Neuron (in vitro differentiated cells): ENCODE data around the gene CLDN34.

DNA sequence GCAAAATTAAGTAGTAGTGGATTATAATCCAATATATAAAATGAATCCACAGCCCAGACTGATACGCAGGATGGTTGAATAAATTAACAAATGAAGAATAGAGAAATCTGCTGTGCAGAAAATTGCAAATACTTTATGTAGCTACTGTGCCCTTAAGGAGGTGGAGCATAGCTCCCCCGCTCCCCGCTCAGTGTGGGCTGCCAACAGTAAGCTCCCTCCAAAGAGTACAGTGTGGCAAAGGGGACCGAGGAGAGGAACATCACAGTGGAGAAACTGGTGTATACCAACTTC lies 58.0 kb upstream of the CLDN34 start:
- PRO-cap: no peak

GRCh38 chrX:9966924-9967445 lies at the start of gene CLDN34:
CLDN34 (plus strand) TSS chrX:9967358.
- PRO-cap: no peak

DNA sequence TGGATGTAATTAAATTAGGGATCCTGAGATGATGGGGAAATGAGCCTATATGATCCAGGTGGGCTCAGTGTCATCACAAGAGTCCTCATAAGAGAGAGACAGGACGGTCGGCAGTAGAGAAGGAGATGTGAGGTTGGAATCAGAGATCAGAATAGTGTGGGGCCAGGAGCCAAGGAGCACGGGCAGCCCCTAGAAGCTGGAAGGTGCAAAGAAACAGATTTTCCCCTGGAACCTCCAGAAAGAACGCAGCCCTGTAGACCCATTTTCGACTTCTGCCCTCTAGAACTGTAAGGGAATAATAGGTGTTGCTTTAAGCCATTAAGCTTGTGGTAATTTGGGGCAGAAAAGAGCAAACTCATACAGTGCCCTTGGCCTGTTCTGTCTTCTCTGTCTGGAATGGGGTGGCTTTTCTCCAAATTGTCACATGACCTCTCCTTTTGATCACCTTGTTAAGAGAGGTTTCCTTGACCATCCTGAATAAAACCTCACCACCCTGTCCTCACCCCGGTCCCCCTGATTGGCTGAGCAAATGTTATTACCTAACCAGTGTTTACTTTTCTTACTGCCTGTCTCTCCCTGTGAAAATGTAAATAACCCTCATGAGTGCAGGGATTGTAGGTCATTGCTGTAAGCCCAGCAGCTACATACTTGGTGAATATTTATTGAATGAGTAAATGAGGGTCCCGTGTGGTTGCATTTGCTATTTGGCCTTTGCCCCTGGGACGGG lies 55.8 kb upstream of the CLCN4 start:
- PRO-cap: no peak

DNA sequence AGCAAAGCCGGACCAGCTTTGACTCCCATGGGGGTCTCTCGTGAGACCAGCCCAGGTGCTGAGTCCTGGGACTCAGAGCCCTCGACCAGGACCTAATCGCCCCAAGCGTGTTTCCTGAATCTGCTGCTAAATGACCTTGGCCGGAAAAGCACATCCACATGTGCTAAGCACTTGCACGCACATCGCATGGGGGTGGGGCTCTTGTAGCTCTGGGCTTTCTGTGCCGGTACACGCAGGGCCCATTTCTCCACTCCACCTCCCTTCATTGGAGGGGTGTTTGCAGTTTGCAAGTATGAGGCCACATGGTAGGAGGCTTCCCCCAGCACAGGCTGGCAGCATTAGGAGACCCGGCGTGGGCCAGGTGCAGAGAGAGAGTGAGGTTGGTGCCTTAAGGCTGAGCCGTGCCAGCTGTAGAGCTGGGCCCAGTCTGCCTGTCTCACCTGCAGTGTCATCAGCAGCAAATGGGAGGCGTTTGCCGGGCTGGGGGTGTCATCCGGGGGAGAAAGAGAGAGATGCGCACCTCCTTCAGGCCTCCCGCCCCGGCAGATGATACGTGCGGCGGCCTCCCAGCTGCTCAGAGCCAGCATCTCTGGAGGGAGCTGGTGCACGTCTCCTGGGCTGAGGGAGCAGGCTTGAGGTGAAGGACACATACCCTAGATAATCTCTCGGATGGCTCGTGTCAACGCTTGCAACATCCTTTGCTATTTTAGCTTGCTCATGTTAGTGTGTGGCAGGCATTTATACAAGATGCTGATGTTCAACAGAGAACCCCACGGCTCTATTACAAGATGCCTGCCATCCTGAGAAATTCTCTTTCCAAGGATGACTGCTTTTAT lies 45.2 kb upstream of the CLCN4 start:
- PRO-cap: no peak

DNA sequence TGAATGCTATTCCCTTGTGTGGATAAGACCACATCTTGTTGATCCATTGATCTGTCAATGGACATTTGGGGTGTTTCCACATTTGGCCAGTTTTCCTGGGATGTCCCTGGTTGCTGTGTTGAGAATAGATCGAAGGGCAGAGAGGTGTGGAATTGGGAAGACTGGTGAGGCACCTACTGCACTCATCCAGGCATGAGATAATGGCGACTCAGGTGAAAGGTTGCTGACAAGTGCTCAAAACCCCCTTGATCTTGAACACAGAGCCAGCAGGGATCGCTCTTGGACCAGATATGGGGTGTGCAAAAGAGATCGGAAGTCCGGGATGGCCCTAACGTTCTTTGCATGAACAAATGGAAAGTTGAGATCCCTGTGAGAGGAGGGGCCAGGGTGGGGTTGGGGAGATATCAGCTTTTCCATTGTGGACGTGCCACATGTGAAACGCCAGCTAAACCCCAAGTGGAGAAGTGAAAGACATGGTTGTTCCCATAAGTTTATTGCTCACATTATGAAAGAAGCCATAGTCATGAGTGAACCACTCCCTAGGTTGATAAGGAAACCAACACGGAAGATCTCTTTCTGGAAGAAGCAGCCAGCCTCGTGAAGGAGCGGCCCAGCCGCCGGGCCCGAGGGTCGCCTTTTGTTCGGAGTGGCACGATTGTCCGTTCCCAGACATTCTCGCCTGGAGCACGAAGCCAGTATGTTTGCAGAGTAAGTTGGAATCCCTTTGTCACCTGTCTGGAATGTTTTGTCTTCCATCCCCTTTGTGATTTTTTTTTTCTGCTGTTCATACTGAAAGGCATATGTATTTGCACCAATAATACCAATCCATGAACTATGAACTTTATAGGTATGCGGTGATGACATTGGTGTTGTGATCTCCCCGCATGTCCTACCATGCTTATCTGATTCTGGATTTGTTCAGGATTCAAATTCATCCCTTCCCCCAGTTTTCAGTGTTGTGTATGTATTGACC lies 22.6 kb upstream of the CLCN4 start:
- PRO-cap: no peak

DNA sequence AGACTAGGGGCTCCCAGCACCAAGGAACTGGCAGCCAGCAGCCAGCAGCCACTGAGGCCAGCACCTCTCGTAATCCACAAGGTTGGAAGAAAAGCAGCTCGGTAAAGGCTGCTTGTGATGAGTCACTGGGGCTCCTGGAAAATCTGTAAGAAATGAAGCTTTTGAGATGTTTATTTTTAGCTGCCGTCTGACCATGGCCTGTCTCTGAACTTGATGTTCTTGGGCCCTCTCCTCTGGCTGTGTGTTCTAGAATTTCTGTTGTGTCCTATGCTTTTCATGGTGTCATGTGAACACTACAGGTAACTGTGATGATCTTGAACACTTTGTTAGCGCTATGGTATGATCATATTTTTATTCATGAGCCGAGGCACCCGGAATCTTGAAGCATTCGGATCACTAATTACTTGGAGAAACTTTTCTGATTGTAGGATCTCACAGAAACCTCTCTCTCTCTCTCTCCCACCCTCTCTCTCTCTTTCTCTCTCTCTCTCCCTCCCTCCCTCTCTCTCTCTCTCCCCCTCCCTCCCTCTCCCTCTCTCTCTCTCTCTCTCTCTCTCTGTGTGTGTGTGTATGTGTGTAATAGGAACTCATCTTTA lies 18.7 kb downstream of the CLCN4 start:
- PRO-cap: no peak

DNA sequence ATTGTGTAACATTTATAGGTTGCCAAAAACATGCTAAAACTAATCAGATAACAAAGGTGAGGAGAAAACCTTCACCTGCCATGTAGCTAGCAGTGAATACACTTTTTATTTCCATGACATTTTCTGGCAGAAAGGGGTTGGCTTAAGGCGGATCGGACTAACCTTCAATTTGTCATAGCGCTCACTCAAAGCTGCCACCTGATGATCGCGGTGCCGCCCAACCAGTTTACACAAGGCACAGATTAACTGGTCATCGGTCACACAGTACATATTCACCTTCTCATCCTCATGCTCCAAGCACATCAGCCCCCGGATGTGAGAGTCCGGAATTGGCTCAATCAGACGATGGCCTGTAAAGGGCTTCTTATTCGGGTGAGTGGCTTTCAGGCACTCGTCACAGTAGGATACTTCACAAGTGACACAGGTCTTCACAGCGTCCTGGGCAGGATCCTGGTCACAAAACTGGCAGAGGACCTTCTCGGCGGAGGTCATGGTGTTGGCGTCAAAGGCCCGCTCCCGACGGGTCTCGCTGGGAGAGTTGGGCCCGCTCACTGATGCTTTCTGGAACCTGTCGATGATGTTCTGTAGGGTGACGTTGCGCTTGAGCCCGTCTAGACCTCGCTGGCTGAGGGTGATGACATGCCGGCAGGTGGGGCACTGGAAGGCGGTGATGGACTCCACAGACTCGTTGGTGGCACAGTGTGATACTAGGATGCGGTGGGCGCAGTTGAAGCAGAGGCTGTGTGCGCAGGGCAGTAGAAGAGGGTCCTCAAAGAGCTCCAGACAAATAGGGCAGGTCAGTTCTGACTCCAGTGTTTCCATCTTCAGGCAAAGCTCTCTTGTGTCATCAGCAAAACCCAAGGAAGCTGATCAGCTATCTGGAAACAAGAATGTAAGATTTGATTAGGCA lies 53.4 kb downstream of the MID1 start:
- PRO-cap: no peak

GRCh38 chrX:10633661-10634083 lies 13.3 kb upstream of the MID1 start:
- PRO-cap: no peak

- PRO-cap: no peak
Observed at GRCh38 chrX:11296573-11297169, 3.5 kb downstream of the AMELX start.

- PRO-cap: unidirectional peak, plus-strand start at chrX:11423574
Observed at GRCh38 chrX:11422906-11424167, 130.1 kb downstream of the AMELX start.

- PRO-cap: no peak
Observed at GRCh38 chrX:11428211-11428965, 135.2 kb downstream of the AMELX start.

DNA sequence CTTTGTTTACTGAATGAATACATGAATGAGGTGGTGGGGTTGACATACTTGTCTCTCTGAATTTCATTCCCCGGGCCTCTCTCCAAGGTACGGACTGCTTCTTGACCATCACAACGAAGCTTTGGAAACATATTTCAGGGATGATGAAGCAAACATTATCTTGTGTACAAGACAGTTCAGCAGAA lies 168.2 kb downstream of the AMELX start:
- PRO-cap: no peak

DNA sequence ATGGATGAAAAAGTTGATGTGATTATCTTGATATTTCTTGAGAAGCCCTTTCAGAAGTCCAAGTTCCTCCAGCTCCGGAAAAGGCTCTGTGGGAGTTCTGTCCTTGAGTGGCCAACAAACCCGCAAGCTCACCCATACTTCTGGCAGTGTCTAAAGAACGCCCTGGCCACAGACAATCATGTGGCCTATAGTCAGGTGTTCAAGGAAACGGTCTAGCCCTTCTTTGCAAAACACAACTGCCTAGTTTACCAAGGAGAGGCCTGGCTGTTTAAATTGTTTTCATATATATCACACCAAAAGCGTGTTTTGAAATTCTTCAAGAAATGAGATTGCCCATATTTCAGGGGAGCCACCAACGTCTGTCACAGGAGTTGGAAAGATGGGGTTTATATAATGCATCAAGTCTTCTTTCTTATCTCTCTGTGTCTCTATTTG lies 18.0 kb upstream of the TLR8 start:
- PRO-cap: no peak

DNA sequence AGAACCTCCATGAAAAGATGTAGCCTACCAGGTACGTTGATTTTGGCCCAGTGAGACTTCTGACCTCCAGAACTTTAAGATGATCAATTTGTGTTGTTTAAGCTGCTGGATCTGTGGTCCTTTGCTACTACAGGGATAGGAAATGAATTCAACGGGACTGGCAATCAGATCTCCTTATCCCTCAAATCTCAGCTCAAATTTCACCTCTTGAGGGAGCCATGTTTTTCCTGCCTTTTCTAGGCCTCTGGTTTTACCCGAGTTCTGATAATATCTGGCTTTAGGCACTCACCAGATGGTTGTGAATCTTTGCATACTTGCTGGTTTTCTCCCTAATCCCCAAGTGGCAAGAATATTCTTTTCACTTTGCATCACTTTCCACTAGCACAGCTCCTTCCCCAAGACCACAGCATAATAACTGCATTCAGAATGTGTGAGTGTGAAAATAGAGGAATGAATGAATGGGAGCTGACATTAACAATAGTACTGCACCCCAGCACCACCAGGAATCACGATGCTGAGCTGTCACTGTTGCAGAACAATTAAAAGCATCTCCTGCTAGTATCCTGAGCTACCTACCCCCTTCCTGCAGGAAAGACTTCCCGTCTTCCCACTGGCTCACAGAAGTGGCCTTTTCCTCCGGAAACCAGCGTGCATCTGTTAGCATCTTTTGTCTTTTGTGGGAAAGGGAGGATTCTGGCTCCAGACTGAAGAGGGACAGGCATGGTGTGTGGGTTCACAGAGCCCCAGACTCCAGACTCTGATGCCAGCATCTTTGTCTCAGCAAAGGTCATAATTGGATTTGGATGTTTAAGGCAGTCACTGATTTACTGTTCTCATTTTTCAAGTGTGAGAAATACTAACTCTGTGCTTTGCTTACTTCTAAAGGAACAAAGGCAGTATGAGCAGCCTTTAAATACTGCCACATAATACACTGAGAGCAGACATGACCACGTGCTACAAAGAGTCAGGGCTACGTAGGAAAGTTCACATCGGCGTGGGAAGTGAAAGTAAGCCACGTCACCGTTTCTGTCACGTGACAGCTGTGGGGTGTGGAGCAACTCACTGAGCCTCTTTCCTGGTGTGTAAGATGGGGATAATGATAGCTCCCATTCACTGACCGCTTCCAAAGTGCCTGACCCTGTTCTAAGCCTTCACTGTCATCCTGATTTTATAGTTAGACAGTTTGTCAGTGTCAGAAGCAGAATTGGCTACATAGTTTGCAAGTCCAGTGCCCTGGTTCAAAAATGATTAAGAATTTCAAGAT lies 25.2 kb upstream of the TMSB4X start:
- PRO-cap: bidirectional peak, plus-strand start at position 702 of the sequence, minus-strand start at position 513 of the sequence

DNA sequence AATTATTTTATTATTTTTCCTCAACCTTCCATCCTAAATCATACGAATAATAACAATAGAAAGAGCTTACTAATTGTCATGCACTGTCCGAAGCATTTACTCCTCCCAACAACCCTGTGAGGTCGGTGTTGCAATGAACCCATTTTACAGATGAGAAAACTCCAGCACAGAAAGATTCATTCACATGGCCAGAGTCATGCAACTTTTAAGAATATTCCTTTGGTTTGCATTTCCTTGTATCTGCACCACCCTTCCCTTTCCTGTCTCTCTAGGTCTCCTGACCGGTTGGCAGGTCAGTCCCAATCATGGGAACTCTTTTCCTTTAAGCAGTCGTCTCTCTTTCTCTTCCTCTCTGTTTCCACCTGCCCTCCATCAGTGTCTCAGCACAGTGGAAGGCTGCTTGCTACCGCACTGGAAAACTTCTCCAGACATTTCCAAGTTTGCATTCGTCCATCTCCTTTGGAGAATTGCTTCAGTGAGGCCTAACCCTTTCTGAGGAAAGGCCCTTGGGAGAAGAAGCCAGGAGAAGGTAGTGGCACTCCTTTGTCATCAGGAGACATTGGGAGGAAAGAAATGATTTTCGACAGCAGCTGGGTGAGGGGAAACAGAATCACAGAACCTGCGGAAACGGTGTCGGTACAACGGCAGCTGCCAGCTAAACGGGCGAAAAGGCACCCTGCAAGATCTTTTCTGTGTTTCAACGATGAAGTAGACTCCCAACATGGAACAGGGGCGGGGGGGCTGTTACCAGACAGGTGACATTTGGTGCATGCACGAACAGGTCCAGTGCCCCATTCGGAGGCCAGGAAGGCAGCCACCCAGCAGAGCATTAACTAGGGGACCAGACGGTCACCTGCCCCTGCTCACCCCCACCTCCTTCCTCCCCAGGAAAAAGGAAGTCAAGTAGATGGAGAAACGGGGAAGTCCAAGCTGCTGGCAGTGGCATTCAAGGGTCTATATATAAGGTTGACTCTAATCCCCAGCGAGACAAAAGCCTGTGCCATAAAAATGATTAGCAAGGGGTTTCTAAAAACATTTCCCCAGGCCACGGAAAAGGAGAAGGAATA lies 1.7 kb upstream of the TMSB4X start:
- PRO-cap: unidirectional peak, plus-strand start at position 607 of the sequence; unidirectional peak, plus-strand start at position 786 of the sequence

DNA sequence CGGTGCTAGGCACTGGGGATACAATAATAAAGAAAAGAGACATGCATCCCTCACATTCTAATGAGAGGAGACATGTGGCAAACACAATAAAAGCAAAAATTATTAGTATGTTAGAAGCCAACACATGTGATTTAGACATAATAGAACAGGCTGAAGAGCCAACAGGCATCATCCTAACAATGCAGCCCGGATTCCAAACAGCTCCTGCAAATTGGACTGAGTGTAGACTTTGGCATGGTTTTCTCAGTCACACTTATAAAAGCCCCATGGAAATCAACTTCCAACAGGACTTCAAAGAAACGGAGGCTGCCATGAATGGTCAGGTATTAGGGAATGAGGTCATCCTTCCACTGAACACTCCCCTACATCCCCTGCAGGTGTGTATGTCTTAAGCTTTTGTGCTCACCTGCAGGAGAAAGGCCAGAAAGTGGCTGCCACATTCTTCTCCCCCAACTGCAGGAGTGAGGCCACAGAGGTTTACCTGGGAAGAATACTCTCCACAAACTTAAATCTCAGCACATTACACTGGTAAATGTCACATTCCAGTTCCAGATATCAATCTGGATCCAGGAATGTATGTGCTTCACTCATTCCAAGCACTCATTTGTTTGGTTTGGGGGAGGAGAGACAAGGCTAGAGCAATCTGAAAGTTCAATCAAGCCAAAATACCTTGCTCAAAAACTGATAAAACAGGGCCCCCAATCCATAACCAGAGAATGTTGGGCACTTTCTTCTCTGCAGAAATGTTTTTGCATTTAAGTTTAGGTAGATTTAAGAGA lies 15.6 kb downstream of the FAM9C start:
- PRO-cap: no peak

- PRO-cap: no peak
Observed at GRCh38 chrX:13089958-13090620, 45.7 kb upstream of the FAM9C start.

DNA sequence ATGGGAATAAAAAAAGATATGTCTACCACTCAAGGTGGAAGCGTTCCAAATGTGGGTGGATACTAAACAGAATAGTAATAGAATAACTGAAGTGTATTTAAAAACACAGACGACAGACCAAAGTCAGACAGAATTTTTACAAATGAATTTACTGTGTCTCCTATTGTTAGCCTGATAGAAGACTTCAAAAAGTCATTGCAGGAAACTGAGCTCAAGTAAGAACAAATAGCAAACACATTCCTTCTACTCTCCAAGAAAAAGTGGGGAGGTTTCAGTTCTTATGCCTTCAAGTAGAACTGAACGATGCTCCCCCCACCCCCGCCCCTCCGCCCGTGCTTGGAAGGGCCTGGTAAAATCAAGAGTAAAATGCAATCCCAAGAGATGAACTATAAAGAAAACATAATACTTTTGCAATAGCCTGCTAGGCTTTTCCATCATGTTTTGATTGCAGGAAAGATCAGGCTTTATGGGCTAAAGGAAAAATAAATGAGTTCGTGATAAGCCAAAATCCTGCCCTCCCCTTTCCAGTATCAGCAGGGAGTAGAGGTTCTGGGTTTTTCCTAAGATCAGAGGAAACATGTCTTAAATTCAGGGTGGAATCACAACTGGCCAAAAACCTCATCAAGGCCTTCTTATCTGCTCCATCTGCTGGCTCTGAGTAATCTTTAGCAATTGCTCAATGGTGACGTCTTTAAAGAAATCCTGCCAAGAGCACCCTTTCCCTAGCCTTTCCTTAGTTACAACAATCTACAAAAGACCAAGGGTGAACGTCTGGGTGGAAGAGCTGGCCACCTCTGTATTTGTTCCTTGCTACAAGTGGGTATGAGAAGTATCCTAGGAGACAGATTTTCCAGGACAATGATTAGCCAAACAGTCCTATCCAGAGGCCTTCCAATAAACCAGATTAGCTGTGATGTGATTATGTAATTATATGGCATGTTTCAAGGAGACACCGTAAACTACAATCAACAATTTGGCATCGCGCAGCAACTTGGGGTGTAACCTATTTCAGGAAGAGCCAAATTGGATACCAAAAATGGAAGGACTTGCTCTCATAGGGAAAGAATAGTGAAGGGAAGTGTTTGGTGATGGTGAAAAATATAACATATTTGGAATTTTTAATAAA lies 66.2 kb upstream of the FAM9C start:
- PRO-cap: no peak

DNA sequence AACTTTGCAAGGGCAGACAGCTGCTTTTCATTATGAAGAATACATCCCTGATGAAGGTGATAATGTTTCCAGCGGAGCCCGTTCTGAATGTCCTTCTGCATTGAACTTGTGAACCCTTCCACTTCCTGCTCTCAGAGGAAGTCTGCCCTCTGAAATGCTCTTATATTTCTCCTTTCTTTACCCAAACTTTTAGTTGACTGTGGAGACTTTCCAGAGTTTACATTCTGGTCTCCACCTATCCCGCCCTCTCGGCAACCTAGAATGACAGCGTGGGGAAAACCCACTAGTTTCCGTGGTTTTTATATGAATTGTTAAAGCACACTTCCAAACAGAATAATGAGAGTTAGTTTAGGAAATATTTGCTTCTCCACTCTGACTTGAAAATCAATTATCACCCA lies 123.5 kb upstream of the FAM9C start:
- PRO-cap: no peak

DNA sequence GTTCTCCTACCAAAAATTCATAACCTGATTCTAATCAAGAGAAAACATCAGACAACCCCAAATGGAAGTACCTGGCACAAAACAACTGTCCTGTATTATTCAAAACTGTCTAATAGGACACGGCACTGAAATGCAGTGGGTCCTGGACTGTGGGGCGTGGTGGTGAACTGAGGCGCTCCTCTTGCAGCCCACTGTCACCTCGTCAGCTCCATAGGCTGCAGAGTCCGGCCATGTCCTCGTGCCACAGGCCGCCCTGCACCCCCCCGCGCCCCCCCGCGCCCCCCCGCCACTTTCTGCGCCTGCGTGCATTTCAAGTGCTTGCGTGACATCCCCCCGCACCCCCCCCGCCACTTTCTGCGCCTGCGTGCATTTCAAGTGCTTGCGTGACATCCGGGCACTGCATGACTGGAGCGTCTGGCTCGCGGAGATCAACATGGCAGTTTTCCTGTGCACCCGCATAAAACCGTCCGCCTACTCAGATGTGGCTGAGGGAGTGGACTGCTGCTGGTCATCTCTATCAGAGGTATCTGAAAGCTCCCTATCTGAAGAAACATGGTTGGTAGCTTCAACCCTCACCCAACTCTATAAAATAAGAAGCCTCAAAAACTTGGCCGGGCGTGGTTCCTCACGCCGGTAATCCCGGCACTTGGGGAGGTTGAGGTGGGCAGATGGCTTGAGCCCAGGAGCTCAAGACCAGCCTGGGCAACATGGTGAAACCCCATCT lies 28.8 kb downstream of the ATXN3L start:
- PRO-cap: no peak